CD14-positive monocyte (primary cell): ENCODE measurements around a stretch of chr6.

DNA sequence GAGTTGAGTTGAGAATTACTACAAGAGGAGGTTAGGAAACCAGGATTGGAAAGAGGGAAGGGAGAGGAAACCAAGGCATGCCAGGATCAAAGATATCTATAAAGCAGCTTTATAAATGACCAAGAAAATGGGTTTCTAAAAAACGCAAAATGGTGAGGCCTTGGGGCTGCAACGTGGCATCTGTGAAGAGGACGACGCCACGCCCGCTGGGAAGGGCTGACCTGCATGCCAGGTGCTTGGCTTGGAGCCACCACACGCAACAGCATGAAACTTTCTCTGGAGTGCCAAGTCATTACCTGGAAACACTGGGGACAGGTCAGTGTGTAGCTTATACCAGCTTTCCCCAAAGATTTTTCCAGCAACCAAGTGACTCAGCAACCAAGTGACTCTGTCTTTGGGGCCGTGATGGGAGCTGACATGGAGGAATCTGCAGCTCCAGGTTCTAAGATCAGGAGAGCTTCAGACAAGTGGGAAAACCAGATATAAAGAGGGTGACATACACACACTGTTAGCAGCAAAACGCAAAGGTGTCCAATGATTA is 39.6 kb downstream of the BVES start:
- CAGE, long polyA plus RNA, result no peak

GRCh38 chr6:105646222-105647171 is 243.6 kb upstream of the PREP start:
- CAGE, long polyA plus RNA, result no peak

DNA sequence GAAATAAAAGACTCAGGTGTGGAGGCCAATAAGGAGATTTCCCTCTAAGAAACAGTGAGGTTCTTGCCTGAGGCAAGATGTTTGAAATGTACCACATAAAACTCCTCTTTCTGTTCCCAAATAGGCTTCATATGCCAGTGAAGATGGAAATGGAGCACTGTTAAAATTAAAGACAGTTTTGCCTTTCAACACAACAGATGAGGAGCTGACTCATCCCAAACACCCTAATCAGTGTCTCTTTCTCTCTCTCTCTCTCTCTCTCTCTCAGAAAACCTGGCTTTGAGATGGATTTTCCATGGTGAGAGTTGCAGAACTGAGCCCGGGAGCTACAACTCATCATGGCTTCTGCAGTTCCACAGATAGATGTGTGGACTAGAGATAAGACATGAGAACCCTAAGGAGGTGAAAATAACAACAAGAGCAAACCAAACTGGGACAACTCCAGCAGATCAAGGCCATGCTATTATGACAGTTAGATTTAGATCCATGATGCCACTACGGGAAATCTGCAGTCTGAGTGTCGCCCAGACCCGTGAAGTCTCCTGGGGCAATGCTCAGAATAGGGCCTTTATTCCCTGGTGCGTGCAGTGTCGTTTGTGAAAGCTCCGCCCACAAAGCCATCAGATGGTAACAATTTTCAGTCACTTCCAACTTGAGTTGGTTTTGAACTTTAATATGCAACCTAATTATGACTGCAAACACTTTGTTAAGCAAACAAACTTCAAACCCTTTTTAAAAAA is 338.1 kb upstream of the PREP start:
- CAGE, long polyA plus RNA, result no peak

DNA sequence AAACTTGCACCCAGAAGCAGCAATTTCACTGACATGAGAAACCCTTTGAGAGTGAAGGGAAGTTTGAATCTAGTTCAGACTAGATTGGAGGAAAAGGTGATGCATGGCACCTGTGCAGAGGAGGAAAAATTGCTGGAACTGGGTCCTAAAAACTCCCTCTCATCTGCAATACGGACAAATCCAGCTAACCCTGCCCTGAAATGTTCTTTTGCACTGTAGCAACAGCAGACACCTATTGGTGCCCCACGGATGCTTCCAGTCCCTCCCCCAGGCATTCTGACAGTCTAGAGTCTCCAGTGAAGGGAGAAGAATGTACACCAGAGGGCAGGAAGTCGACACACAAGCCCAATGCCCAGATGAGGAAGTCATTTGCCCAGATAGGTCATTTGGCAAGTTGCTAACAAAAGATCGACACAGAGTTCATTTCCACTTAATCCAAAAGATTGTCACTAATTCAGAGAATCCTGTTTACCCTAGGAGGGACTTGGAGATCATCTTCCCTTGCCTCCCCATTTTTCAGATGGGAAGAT is 293.1 kb upstream of the PRDM1 start:
- CAGE, long polyA plus RNA, result no peak

DNA sequence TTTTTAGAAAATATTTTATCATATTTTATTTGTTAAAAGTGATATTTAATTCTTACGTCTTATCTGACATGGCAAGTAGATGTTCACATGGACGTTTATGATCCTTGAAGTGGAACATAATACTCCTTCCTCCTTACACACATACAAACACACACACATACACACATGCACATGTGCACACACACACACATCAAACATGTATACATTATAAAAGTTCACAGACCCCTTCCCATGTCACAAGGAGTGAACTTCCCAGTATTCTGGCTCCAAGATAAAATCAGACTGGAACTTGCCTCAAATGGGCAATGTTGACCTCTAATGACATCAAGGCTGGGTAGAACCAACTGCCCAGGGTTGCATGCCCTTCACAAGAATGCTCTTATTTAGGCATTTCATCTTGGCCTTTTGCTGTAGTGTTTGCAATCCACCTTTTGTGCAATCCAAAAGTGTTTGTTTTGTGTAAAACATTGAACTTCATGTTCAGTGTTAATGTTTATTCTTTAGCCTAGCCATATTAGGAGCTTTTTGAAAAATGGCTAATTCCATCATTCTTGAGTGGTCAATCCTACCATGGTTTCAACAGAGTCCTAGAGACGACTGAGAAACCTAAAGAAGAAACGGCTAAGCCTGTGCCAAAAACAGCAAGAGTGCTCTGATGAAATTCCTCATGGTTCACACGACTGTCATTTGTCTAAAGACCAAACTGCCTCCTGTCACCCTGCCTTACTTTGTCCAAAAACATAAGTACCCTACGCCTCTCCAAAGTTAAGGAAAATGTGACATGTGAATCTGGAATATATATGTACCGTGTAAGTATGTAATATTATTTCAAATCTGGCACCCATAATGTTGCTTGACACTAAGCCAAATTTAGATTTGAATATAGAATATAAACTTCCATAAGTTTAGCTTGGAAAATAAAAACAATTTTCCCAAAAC is 279.7 kb upstream of the PRDM1 start:
- CAGE, long polyA plus RNA, result no peak

GRCh38 chr6:105810178-105810971 is 275.8 kb upstream of the PRDM1 start:
- CAGE, long polyA plus RNA, result no peak

GRCh38 chr6:106084413-106085008 is 1.6 kb upstream of the PRDM1 start:
- CAGE, long polyA plus RNA, result no peak

DNA sequence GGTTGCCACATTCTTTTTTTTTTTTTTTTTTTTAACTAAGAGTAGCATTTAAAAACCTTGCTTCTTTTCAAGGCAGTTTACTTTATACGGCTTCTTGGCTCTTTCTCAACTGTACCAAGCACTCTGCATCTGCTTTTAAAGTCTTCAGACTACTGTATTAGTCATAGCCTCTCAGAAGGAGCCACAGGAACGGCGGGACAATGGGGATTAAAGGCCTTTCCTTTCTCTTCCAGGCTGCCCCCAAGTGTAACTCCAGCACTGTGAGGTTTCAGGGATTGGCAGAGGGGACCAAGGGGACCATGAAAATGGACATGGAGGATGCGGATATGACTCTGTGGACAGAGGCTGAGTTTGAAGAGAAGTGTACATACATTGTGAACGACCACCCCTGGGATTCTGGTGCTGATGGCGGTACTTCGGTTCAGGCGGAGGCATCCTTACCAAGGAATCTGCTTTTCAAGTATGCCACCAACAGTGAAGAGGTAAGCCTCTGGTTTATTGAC is 1.9 kb downstream of the PRDM1 start:
- CAGE, long polyA plus RNA, result no peak

- CAGE, long polyA plus RNA, result no peak
Measured at GRCh38 chr6:106110155-106110785, 24.1 kb downstream of the PRDM1 start.

- CAGE, long polyA plus RNA, result no peak
Measured at GRCh38 chr6:106245943-106246339, 79.6 kb downstream of the ATG5 start.

- CAGE, long polyA plus RNA, result no peak
Measured at GRCh38 chr6:106411848-106412244, 51.3 kb downstream of the CRYBG1 start.

DNA sequence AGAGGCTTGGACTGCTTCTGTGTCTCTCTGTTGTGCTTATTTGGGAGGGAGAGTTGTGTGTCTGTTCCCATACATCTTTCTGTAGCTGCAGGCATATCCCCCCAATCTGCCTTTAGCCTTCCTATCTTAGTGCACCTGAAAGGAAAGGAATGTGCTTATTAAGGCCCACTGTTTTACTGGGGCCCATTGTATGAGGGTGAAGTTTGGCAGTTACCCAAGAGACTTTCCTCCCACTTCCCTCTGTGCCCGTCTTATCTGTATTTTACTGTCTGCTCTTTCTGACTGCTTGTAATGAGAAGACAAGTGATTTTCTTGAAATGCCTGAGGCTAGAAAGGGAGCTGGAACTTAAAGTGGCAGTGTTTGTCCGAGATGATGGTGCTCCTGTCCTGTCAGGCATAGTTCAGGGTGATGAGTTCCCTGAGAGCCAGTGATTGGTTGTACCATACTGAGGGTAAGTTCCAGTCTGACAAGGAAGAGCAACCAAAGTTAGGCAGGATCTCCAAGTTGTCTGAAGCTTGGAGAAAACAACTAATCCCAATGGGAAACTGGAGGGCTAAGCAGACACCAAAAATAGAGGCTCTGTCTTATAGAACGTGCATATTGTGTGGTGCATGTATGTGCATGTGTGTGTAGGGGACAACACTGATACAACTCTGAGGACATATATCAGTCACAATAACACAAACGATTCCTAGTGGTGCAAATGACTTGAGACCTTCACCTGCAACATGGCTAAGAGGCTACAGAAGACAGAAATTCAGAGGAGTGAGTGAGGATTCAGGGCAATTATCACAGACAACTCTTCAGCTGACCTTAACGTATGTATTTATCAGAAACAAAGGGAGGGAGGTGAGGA is 114.8 kb downstream of the QRSL1 start:
- CAGE, long polyA plus RNA, result no peak

DNA sequence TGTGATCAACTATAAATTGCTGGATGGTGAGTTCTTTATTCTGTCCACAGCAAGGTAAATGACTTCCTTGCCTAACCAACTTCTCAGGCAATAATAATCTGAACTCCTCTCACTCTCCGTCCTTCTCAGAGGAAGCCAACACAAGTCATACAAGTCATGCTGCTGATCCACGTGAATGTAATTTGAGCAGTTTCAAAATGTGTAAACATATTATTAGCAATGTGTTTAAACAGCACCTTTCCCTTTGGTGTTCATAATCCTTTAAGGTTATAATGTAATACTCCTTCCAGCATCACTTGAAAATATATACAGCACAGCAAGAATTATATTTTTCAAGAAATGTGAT is 127.9 kb downstream of the QRSL1 start:
- CAGE, long polyA plus RNA, result no peak

DNA sequence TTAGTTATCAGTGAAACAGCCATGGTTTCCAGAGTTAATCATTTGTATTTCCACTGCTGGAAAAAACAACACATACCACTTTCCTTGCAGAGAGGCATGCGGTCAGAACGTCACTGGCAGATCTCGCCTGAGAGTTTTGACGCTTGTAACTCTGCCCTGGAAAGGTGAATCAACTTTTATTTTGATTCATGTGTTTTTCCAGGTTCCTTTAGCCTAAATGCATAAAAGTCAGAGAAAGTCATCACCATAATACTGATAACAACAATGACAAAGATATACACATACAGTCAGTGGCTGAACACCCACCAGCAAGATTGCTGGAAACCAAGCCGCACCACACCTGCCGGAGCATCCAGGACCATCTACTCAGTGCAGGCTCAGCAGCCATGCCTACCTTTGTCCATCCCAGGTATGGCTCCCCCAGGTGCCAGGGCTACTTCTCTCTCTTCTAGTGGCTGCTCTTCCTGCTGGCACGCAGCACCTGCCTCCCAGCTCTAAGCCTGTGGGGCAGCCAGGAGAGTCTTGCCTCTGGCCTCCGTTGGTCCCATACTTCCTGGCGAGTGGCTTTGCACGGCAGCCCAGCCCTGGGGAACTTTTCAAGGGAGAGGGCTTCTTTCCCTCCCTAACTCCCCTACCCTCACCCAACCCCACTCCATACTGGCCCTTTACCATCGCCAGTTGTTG is 158.4 kb downstream of the QRSL1 start:
- CAGE, long polyA plus RNA, result no peak

DNA sequence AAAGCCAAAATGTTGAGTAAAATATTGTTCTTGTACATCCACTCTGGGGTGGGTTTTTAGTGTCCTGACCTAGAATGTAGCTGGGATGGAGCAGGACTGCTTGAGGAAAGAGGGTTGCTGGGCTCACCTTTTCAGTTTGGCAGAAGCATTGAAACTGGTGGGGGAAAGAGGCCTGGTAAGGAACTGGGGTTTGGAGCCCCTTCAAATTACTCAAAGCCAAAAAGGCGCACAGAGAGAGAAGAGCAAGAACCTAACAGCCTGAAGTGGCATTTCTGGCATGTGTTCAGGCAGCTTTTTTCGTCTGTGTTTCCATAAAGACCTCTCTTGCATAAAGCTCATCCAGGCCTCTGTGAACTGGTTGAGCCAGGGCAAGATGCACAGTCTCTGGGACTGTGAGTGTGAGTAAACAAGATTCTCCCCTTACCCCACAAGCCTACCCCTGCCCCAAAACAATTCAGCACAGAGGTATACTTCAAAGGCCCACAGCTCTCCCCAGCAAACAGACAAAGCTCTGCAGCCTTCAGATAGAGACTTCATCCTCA is 167.8 kb downstream of the QRSL1 start:
- CAGE, long polyA plus RNA, result no peak

- CAGE, long polyA plus RNA, result no peak
Measured at GRCh38 chr6:106912967-106913205, 61.6 kb downstream of the CD24 start.

- CAGE, long polyA plus RNA, result no peak
Measured at GRCh38 chr6:106976394-106976755, 1.8 kb upstream of the CD24 start.

DNA sequence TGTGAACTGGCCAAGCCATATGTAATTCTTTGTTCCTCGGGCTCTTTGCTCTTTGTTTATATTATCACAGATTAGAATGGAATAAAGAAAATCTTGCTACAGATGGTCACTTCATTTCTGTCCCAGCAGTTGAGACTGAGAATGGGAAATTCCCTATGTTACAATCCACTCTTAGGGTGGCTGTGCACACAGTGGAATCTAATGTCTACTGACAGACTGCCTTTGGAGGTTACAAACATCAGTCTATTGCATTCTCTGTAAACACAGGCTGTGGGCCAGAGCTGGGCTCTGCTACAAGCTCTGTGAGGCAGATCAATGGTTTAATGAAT is 50.4 kb downstream of the SOBP start:
- CAGE, long polyA plus RNA, result no peak

DNA sequence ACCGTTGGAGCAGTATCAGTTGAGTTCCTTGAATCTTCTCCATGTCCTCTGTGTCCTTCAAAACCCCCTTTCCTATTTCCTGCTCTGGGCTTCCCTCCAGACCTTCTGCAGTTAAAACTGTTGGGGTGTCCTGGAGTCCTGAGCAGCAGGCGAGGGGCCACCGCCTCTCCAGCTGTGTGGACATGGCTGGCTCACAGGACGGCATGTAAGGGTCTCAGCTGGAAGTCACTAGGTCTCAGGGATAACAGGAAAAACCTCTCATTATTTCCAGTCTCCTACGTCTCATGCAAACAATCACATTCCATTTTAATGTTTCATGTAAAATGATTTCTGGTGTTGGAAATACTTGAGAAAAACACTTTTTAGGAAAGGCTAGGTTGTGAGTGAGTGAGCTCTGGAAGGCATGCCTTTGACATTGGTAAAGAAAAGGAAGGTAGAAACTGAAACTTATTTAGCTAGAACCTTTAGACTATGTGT is 158.7 kb downstream of the SCML4 start:
- CAGE, long polyA plus RNA, result no peak

- CAGE, long polyA plus RNA, result no peak
Measured at GRCh38 chr6:107679226-107679823, 144.8 kb downstream of the SCML4 start.